Melanocyte of skin (primary cell): ENCODE measurements around the genes LYPD3 and ZNF223.

DNA sequence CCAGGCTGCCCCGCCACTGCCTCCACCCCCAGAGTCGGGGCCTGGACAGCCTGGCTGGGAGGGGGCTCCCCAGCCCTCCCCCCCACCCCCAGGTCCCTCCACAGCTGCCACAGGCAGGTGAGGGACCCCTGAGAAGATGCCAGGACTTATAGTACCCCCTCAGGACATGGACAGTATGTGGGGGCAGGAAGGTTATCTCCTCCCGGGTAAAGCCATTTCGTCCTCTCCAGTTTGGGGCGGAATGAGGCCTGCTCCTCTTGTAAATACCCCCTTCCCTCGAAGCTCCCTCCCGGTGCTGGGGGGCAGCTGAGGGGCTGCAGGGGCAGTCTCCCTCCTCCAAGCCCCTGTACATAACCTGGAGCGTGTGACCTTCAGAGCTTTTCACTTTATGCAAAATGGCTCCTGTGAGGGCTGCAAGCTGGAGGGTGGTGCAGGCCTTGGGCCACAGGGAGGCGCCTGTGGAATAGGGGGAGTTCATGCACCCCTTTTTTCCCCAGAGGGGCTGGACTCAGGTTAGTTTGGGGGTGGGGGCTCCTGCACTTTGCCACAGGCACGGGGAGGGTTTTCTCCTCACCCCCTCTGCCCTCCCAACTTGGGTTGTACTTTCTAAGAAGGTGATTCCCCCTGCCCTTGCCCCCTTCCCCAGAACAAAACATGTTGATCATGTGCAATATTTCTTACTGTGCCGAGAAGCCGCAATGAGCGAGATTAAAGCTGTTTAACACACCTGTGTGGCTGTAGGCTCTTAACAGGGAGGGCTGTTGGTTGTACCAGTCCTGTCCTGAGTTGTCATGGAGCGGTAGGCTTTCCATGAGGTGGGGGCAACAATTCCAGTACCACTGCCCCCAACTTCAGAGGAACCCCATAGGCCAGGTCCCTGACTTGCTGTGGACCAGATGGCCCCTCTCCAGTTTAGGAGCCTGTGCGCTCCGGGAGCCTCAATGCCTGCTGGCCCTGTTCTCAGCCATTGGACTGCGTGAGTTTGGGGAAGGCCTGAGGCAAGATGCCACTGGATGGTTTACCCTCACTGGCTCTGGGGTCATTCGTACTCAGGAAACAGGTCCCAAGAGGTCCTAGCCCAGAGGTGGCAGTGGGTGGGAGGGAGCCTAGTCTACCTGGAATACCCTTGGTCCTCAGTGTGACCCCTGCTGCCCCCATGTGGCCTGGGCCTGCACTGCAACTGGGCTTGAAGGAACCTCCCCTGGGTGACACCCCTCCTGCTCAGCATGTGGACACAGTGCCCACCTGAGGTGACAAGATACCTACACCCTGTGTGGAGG is 6.4 kb upstream of the PRR19 start:
- CAGE, long polyA plus RNA, 2 experiments = no peak in any of the 2 experiments

GRCh38 chr19:42653932-42654262 is 59.2 kb upstream of the CEACAM8 start:
- CAGE, long polyA plus RNA, 2 experiments = no peak in any of the 2 experiments

DNA sequence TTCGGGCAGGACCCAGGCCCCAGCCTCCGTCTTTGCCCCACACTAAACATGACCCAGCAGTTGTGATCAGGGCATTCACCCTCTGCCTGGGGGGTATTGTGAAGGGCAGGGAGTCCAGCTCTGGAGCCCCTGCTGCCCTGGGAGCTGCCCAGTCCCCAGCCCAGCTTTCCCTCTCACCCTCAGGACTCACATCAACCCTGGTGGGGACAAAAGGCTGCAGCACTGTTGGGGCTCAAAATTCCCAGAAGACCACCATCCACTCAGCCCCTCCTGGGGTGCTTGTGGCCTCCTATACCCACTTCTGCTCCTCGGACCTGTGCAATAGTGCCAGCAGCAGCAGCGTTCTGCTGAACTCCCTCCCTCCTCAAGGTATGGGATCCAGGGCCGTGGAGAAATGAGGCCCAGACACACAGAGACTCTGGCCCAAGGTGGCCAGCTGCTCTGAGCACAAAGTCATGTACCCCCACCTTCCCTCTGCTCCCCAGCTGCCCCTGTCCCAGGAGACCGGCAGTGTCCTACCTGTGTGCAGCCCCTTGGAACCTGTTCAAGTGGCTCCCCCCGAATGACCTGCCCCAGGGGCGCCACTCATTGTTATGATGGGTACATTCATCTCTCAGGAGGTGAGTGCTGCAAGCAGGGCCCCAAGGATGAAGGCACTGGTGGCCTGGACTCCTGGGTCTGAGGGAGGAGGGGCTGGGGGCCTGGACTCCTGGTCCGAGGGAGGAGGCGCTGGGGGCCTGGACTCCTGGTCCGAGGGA is 7.7 kb downstream of the CD177 start:
- CAGE, long polyA plus RNA, 2 experiments = no peak in any of the 2 experiments

- CAGE, long polyA plus RNA, 2 experiments = no peak in any of the 2 experiments
These were observed at the start of gene LYPD3 for GRCh38 chr19:43465353-43466001. Gene LYPD3, minus strand, starts transcription at chr19:43465608.

- CAGE, long polyA plus RNA, 2 experiments = no peak in any of the 2 experiments
These were observed 5.4 kb downstream of the PHLDB3 start for GRCh38 chr19:43499129-43499594.

- CAGE, long polyA plus RNA, 2 experiments = no peak in any of the 2 experiments
These were observed 3.0 kb downstream of the PHLDB3 start for GRCh38 chr19:43501545-43502036.

GRCh38 chr19:43543380-43544010 is 10.5 kb downstream of the ZNF575 start:
- CAGE, long polyA plus RNA, 2 experiments = no peak in any of the 2 experiments

GRCh38 chr19:43546356-43547181 is 13.6 kb downstream of the ZNF575 start:
- CAGE, long polyA plus RNA, 2 experiments = no peak in any of the 2 experiments

DNA sequence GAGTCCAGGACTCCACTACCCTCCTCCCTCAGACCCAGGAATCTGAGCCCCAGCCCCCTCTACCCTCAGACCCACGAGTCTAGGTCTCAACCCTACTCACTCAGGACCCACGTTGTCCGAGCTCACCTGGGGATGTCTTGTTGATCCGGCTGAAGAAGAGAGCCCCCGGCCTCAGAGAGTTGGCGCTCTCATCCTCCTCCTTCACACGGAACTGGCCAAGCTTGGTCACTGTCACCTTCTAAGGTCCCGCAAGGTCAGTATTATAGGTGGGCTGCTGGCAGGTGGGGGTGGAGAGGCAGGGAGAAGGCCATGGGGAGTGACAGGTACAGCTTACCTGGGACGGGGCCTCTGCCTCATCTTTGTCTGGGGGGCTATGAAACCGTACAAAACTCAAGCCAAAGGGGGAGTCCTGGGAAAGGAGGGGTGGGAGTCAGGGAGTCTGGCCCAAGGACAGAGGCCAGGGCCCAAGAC is 20.3 kb downstream of the ZNF575 start:
- CAGE, long polyA plus RNA, 2 experiments = no peak in any of the 2 experiments

GRCh38 chr19:43650464-43650663 is 10.7 kb upstream of the CADM4 start:
- CAGE, long polyA plus RNA, 2 experiments = no peak in any of the 2 experiments

DNA sequence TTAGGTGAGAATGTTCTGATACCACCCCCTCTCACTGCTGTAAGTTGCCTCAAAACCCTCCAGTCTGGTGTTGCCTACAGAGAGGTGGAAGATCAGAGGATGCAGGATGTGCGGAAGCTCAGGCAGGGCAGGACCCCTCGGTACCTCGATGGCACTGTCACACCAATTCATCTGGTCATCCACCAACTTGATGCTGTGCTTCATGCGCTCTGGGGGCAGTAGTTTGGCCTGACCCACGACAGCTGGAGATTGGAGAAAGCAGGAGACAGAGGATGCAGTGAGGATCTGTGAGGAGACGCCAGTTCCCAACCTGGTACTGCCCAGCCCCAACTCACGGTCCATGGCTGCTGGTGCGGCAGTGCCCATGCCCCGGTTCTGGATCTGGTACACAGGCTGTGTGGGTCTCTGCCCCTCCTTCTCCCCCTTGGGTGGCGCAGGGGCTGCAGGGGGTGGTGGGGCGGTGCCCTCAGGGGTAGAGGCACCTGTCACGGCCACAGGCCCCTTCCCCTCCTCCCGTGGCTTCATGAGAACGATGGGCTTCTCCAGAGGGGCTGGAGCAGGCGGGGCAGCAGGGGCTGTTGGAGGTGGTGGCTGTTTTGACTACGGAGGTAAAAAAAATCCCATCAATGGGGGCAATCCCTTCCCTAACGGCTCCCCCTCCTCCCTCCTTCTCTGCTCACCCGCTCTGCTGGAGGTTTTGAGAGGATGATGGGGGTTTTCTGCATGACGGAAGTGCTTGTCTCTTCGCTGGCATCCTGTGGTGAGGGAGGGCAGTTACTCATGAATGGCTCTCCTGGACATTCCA is 7.3 kb downstream of the SMG9 start:
- CAGE, long polyA plus RNA, 2 experiments = no peak in any of the 2 experiments

DNA sequence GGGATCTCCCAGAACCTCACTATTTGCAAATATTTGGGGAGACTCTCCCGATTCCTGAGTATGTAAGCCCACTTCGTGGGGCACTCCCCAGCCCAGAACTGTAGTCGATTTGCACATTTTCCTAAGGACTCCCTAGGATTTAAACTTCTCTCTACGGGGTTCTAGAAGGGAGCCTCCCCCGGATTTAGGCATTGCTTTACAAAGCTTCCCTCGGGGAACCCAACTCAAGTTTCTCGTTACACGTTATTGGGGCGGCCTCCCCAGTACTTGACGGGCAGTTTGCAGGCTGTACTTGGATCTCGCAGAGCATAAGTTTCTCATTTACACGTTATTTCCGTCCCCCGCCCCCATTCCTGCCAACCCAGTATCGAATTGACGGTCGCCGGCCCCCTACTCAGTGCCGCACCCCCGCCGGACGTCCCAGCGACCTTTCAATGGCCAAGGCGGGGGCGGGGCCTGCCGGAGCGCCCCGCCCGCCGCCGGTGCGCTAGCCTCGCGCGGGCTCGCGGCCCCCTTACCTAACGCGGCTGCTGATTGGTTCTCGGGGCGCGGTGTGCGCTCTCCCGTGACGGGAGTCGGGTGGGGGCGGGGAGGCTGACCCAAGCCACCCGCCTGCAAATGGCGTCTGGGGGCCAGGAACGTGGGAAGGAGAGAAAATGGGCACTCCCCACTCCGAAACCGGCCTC is 483 bp downstream of the SMG9 start:
- CAGE, long polyA plus RNA, 2 experiments = no peak in any of the 2 experiments

DNA sequence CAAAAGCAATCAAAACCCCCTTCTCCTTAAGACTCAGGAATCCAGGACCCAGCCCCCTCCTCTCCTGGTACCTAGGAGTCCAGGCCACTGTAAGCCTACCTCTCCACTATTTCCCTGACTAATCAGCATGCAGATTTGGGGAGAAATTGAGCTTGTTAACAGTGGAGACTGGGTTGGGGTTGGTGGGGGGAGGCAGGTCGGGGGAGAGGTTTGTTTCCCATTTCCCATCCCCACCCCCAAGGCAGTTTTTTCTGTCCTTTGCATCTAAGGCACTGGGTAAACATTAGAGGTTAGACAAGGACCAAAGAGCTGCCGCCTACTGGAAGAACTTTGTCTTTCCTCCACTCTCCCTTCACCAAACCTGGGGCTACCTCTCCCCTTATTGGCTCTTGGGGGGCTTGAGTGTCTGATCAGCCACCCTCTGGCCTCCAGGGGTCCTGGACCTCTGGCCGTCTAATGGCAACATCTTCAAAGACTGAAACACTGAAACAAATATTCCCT is 971 bp downstream of the KCNN4 start:
- CAGE, long polyA plus RNA, 2 experiments = no peak in any of the 2 experiments

DNA sequence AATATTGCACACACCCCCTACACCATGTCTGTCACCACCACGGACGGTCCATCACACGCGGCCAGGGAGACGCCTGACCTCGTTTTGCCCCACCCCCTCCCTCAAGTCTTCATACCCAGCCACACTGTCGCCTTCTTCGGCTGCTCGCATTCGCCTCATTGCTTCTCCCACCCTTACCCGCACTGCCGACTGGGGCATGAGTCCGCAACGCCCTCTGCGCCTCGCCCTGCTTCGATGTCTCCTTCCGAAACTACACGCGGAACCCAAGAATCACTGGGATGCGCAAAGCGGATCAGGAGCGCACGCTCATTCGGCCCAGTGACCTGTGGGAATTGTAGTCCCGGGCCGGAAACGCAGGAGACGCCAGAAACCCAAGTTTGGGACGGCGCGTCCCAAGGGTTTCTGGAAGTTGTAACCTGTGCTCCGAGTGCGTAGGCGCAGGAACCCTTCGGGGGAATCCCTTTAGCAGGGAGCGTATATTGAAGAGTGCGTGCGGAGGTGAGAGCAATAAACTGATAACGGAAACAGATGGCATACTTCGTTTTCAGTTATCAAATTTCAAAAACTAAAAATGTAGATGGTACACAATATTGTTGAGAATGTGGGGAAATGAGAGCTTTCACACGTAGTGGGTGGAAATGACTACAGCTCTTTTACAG is 6.6 kb upstream of the ZNF283 start:
- CAGE, long polyA plus RNA, 2 experiments = no peak in any of the 2 experiments

GRCh38 chr19:44003149-44003832 is 534 bp downstream of the ZNF230 start:
- CAGE, long polyA plus RNA, 2 experiments = no peak in any of the 2 experiments

GRCh38 chr19:44051060-44051574 is 719 bp upstream of the ZNF223 start:
- CAGE, long polyA plus RNA, 2 experiments = no peak in any of the 2 experiments

- CAGE, long polyA plus RNA, 2 experiments = start-site peak on the plus strand in 1 of 2 experiments, at chr19:44052013-44052097 at its widest, 19 to 37 reads per replicate
These were observed at the start of gene ZNF223 for GRCh38 chr19:44051694-44052243. Gene ZNF223, plus strand, starts transcription at chr19:44052036.

DNA sequence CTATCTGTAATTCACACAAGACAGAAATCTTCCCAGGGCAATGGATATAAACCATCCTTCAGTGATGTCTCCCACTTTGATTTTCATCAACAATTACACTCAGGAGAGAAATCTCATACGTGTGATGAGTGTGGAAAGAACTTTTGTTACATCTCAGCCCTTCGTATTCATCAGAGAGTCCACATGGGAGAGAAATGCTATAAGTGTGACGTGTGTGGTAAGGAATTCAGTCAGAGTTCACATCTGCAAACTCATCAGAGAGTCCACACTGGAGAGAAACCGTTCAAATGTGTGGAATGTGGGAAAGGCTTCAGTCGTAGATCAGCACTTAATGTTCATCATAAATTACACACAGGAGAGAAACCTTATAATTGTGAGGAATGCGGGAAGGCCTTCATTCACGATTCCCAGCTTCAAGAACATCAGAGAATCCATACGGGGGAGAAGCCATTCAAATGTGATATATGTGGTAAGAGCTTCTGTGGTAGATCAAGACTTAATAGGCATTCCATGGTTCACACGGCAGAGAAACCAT is 6.6 kb upstream of the ZNF225 start:
- CAGE, long polyA plus RNA, 2 experiments = no peak in any of the 2 experiments

DNA sequence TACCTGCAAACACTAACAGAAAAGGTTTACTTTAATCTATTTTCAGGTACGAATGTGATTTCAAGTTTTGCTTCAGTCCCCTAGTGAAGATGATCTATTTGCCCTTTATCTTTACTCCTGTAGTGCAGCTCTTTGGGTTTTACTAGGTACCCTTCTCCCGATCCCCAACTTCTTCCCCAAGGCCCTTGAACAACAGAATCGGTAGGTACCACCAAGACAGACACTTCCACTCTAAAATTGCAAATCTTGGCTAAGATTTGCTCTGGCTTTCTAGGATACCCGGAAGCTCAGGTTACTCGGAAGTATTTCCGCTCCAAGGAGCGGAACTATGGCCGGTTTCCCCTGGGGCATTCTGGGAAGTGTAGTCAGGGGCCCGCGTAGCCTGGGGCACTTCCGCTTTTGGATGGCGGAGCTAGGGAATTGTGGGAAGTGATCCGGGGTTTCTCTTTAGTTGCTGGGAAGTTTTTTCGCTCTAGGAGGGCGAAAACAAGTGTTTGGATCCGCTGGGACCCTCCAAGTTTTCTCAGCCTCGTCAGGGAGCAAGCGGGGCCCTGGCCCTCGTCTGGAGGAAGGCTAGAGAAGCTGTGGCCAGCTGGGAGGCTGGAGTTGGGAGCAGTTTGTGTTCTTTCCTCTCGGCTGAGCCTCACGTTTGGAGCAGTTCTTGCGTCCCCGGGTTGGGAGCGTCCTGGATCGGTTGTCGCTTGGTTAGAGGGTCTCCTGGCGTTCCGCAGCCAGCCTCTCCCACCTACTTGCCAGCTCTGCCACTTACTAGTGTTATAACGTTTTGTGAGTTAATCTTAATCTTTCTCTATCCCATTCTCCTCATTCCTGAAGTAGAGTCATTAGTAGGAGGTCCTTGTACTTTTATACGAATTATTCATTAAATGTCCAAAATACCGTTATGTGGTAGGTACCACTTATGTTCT is 5.0 kb upstream of the ZNF227 start:
- CAGE, long polyA plus RNA, 2 experiments = no peak in any of the 2 experiments

GRCh38 chr19:44562679-44563106 is 33.2 kb upstream of the CEACAM20 start:
- CAGE, long polyA plus RNA, 2 experiments = no peak in any of the 2 experiments